ENCODE data around the genes MPZL1, TIPRL and TBX19.

GRCh38 chr1:167666435-167666988, 36.5 kb downstream of the RCSD1 start:
- PRO-cap, result no peak

DNA sequence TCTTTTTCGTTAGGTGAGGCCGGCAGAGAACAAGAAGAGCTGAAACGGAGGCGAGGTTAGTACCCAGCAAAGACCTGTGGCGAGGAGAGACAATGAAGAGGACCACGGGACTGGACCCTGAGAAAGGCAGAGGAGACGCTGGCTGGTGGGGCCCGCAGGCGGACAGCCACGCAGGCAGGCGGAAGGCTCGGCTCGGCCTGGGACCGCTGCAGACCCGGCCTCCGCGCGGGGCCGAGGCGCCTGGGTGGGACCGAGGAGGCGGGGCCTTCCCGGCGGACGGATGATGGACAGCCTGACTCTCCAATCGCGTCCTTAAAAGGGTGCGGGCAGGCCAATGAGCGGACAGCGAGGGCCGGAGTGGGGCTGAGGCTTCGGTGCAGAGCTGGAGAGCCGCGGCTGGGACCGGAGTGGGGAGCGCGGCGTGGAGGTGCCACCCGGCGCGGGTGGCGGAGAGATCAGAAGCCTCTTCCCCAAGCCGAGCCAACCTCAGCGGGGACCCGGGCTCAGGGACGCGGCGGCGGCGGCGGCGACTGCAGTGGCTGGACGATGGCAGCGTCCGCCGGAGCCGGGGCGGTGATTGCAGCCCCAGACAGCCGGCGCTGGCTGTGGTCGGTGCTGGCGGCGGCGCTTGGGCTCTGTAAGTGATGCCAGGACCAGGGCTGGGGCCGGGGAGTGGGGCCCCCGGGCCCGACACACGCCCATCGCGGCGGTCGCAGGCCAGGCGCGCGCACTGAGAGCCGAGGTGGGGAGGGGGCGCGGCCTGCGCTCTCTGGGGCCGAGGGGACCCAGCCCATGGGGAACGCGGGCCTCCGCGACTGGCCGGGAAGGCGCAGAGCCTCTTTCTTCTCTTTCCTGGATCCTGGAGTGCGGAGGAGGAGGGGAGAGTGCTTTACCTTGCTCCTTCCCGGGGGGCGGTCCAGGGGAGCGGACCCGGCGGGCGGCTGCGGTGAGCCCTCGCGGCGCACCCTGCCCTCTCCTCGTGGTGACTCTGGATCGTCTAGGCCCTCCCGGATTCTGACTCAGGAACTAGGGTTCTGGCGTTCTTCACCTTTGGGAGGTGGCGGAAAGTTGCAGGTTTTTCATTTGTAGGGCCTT, at the start of gene MPZL1:
MPZL1 (plus strand) TSS at position 377 of the 1,095 bp plus-strand sequence.
- PRO-cap, result bidirectional peak, plus-strand start at position 385 of the sequence, minus-strand start at position 208 of the sequence; unidirectional peak, minus-strand start at position 990 of the sequence

DNA sequence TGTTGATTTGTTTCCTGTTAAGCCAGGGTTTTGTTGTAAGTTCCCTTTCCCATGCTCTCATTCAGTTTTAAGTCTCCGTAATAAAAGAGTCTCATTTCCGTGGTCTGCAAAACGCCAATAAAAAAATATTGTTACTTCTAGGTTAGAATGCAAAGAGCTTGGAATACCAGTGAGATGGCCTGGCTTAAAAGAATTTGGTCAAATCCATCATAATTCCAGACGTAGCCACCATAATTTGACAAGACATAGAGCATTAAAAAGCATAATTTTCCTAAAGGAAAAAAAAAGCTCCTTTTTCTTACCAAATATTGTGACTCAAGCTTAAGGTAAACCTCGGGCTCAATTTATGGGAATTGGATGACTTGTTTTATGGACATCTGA, 909 bp downstream of the MPZL1 start:
- PRO-cap, result no peak

GRCh38 chr1:167972102-167972828, 35.4 kb upstream of the MPC2 start:
- PRO-cap, result no peak

- PRO-cap, result bidirectional peak, plus-strand start at chr1:168178893, minus-strand start at chr1:168178873
Observed at GRCh38 chr1:168178482-168179105, at the start of gene TIPRL. TSS of gene TIPRL (plus strand) at chr1:168178962.

DNA sequence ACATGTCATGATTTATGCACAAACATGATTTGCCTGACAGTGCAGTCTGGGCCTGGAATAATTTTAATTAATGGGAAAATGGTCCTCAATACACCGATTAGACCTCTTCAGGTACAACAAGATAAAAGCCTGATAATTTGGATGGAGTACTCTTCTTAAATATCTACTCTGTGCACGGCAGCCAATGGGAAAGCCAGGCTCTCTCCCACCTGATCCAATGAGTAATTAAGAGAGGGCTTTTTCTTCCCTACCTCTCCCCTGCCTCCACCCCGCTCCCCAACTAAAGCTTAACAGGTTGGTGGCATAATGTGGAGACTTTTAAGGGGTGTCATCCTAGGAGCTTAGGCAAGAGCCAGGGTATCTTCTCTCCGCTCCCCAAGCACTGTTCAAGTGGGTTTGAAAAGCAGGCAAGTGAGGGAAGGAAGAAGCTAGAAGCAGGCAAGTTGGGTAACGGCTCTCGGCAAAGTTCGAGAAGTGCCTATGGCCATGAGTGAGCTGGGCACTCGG, at the start of gene TBX19:
TBX19 (plus strand) TSS at position 267 of the 507 bp plus-strand sequence.
- PRO-cap, result no peak

- PRO-cap, result no peak
Observed at GRCh38 chr1:168354979-168355283, 74.3 kb downstream of the TBX19 start.

- PRO-cap, result no peak
Observed at GRCh38 chr1:168387048-168387762, 106.5 kb downstream of the TBX19 start.

DNA sequence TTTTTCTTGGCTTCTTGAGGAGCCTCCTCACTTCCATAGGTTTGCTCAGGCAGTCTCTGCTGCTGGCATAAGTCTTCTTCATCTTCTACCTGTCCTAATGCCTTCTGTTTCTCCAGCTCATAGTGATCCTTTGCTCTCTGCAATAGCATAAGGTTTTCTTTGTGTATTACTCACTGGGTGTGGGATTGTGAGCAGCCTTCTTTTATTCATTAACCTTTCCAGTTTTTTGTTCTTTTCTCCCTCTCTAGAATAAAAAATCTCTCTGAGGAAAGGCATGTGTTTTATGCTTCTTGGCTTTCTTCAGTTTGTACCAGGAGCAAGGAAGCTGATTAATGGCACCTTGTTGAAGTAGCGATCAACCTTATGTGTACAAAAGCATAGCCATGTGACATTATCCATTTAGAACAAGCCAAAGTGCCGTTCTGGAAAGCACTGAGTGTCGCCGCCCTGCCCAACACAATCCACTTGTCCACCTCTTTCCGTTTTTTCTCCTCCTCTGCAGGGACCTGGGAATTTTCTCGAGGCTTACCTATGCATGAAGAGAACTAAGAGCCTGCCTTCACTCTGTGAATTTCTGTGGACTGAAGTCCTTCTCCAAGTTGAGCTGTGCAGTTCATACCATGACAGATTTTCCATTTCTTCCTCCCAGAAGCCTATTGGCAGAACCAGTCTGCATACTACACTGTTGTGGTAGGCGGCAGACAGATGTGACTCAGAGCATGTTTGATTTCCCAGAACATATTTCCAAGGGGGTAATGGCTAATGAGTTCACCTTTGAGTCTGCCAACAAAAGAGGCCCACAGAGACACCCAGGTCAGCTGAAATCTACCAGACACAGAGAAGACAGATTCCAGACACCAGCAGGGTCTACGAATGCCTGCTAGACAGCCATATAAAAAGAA, 39.0 kb downstream of the DPT start:
- PRO-cap, result no peak

DNA sequence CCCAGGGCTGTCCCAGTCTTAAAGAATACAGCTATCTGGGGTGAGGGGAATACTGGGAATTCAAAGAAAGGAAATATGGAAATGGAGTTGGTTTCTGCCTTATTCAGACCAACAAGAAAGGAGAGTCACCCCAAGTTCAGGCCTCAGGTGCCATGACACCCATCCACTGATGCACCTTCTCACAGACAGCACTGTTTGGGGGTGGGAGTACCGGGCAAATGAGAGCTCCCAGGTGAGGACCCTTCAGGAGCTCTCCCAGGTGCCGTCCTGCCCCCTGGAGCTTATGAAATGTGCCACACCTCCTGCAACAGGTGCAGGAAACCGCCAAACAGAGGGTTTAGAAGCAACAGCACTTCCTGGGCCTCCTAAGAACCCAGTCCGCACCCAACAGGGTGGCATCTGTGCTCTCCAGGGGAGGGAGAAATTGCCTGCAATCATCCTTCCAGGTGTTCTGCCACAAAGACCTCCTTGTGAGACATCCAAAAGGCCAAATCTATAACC, 87.8 kb upstream of the ATP1B1 start:
- PRO-cap, result no peak

DNA sequence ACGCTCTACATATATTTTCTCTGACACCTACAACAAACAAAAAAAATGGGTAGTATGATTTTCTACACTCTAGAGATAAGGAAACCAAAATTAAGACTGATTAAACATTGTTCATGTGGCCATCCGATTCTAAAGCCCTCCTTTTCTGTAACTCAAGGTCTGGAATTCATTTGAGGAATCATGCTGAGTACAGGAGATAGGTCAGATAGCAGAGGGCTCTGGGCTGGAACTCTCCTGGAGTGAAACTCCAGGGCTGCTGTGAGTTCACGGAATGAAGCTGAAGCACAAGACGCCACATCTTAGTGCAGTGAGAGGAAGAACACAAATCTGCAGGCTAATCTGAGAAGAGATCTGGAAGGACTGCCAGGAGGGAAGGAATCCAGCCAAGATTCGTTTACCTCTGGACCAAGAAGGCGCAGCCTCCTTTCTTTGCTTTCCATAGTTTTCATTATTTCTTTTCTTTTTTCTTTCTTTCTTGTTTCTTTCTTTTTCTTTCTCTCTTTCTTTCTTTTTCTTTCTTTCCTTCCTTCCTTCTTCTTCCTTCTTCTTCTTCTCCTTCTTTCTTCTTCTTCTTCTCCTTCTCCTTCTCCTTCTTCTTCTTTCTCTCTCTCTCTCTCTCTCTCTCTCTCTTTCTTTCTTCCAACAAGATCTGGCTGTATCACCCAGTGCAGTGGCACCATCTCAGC, 74.8 kb upstream of the ATP1B1 start:
- PRO-cap, result no peak

DNA sequence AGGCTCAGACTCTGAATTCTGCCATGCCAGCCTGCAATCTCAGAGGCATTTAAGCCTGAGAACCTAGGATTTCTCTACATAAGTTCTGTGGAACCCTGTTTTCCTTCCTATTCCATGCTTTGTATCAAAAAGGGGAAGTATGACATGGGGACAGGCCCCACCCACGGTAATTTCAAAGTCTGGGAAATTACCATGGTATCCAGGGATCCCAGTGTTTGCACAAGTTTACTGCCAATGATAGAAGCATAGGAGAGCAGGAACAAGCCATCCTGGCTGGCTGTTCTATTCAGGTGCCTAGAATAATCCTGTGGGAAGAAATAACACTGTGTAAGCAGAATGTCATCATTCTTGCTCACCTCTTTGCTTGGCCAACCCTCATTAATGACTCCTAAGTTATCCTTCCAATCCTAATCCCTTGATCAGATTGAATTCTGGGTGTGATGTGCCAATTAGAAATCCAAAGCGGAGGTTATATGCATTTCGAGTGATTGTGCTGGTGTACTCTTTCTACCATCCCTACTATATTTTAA, 53.7 kb upstream of the ATP1B1 start:
- PRO-cap, result no peak

GRCh38 chr1:169060950-169061227, 45.6 kb upstream of the ATP1B1 start:
- PRO-cap, result no peak

DNA sequence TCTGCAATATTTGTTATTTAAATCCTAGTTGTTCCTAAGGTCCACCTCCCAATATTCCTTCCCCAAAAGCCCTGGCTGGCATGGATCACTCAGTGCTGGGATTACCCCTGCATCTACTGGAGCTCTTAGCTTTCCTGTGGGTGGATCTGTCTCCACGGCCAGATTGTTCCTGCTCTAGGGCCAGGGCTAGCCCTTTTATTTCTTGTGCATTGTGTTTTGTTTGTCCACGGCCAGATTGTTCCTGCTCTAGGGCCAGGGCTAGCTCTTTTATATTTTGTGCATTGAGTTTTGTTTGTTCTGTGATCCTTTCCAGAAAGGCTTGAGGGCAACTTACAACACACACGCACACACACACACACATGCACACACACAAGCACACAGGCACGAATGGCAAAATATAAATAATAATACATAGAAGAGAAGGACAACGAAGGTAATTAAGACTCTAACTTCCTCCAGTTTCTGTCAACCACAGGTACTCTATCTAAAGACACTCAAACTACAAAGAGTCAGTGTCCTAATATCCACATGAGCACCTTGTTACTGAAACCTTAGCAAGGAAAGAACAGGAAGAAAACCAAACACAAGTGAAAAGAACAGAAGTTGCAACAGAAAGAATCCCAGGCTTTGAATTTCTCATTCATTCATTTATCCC, 33.0 kb upstream of the ATP1B1 start:
- PRO-cap, result no peak

GRCh38 chr1:169104567-169105090, 1.9 kb upstream of the ATP1B1 start:
- PRO-cap, result no peak

GRCh38 chr1:169113380-169114094, 7.0 kb downstream of the ATP1B1 start:
- PRO-cap, result no peak

DNA sequence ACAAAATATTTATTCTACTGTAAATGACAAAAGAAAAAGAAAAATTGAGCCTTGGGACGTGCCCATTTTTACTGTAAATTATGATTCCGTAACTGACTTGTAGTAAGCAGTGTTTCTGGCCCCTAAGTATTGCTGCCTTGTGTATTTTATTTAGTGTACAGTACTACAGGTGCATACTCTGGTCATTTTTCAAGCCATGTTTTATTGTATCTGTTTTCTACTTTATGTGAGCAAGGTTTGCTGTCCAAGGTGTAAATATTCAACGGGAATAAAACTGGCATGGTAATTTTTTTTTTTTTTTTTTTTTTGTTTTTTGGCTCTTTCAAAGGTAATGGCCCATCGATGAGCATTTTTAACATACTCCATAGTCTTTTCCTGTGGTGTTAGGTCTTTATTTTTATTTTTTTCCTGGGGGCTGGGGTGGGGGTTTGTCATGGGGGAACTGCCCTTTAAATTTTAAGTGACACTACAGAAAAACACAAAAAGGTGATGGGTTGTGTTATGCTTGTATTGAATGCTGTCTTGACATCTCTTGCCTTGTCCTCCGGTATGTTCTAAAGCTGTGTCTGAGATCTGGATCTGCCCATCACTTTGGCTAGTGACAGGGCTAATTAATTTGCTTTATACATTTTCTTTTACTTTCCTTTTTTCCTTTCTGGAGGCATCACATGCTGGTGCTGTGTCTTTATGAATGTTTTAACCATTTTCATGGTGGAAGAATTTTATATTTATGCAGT, 25.4 kb downstream of the ATP1B1 start:
- PRO-cap, result no peak

DNA sequence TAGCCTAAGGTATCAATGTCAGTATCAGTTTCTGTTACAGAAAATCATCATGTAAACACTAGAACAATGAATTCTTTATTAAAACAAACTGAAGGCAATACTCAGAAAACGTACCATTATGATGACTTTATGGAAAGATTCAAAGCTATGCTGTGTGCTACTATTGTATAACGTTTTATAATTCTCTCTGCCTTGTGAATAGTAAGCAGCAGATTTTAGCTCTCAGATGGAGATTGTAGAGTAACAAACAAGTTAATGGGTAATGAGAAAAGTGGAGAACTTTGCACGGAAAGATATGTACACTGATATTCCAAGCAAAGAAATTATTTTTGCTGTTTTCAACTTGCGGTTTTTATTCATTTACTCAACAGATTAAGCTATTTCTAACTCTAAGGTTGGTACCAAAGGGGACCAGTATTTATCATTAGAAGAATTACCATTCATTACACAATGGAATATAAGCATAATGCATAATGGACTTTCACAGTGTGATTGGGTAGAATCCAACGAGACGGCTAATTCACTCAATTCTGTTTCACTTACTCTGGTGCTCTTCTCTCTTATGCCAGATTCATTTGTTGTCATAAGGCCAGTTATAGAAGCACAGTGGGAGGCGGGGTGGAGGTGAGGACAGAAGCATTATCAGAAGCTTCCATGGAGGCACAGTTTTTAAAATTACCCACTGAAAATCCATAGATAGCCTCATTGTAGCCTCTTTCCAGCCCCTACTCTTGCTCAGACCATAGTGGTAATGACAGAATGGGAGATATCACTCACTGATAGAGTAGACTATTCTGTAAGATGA, 38.6 kb downstream of the ATP1B1 start:
- PRO-cap, result no peak

DNA sequence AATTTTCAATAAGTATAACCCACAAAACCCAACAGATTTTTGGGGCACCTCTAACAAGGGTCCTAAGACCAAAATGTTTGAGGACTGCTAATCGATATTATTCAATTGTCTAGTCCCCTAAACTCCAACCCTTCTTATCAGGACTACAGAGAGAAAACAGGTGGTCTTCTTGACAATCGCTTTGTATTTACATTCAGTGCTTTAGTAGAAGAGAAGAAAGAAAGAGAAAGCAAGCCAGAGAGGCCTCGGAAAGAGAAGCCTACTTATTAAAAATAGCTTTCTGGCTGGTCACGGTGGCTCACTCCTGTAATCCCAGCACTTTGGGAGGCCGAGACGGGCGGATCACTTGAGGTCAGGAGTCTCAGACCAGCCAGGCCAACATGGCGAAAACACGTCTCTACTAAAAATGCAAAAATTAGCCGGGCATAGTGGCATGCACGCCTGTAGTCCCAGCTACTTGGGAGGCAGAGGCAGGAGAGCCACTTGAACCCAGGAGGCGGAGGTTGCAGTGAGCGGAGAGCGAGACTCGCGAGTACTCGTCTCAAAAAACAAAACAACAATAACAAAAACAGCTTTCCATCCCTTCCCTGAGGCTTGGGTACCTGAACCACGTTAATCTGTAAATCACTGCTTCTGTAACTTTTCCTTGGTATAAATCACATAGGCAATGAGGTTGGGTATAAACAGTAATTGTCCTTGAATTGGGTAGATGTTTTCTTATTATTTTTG, 1.8 kb upstream of the SLC19A2 start:
- PRO-cap, result no peak

- PRO-cap, result no peak
Observed at GRCh38 chr1:170067316-170067940, 7.1 kb downstream of the KIFAP3 start.